Thoracic aorta endothelial cell (primary cell): ENCODE measurements around a stretch of chr10.

- CAGE, long polyA plus RNA: no peak
Measured at GRCh38 chr10:61961061-61961716, 59.7 kb downstream of the ARID5B start.

- CAGE, long polyA plus RNA: no peak
Measured at GRCh38 chr10:61999889-62000747, 98.6 kb downstream of the ARID5B start.

DNA sequence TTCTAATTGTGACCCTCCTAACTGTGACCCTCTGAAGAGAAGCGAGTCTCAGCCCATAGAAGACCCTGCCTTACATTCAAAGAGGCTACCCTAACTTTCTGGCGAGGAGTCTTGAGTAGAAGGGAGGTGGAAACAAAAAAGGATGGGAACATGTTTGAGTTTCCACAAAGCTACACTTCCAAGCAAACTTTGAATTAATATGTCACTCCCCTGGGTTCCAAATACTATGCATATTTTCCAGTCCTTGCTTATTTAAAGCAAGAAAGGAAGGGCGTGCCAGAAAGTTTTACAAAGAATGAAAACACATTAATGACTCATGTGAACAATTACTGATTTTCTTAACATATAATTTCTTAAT is 118.4 kb downstream of the ARID5B start:
- CAGE, long polyA plus RNA: no peak

- CAGE, long polyA plus RNA: no peak
Measured at GRCh38 chr10:62037973-62038281, 136.4 kb downstream of the ARID5B start.

DNA sequence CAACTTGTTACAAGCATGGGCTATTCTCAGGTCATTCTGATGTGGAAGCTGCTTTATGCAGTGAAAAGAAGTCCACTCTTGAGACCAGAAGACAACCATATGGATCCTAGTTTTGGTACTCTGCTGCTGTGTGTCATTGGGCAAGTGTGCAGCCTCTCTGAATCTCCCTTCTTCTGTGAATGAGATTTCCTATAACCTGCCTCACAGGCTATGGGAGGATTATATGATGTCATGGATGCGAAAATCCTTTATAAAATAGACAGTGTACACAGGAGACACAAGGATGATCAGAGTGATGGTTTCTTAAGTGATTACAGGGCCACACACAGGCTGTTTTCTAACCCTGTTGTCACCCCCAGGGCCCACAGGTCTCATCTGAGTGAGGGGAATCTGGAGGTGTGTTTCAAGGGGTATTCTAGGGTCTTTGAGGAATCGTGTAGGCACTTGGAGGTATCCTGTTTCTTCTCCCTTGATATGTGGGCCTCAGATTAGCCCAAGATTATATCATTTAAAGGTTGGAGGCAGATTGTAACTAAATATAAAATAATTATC is 166.2 kb downstream of the ARID5B start:
- CAGE, long polyA plus RNA: no peak

DNA sequence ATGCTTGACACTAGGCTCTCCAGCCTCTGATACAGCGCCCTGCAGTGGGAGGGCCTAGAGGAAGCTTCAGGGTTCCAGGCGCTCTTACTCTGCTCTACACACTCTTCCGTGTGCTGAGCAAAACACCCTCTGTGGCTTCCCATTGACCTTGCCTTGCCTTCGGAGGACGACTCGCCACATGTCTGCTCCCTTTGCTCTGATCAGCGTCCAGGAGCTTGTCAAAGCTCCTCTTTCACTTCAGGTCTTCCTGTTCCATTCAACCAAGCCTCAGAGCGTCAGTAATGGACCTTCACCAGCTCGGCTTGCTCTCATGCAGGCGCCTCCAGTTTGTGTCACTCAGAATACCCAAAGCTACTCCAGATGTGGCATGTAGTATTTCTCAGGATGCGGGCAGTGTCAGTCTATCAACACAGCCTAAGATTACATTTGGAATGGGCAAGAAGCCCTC is 173.9 kb downstream of the ARID5B start:
- CAGE, long polyA plus RNA: no peak

DNA sequence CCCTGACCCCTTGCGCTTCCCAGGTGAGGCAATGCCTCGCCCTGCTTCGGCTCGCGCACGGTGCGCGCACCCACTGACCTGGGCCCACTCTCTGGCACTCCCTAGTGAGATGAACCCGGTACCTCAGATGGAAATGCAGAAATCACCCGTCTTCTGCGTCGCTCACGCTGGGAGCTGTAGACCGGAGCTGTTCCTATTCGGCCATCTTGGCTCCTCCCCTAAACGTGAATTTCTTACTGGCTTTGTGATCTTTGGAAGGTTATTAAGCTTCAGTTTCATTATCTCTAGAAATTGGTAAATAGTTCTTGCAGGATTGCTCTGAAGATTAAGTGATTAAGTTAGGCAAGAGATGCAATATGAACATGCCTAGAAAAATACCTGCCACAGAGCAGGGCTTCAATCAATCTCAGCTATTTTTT is 196.0 kb upstream of the ADO start:
- CAGE, long polyA plus RNA: no peak

DNA sequence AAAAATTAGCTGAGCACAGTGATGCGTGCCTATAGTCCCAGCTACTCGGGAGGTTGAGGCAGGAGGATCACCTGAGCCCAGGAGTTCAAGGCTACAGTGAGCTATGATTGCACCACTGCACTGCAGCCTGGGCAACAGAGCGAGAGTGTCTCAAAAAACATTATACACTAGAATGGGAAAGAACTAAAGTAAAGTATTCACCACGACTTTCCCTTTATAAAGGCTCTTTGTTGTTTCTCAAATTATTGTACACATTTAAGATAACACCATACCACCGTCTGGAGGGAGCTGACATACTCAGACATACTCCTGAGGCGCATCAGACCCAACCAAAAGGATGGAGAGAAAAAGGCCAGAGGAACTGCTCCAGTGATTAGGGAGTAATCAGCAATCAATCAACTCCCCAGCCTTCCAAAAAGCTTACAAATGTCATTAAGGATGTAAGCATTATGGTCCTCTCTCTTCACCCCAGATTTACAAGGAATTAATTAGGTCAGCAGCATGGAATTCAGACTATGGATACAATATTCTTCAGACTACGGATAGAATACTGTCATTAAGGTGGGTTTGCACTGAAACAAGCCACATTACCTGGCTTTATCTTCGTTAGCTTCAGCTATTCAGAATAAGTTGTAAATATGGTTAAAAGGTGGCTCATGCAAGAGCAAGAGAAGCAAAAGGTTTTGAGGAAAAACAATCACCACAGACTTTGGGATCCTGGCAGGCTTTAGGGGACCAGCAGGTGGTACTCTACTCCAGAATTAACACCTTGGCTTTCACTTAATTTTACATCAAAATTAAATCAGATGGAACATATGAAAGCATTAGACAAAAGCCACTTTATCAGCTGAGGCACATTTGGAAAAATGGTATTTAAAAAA is 32.9 kb downstream of the NRBF2 start:
- CAGE, long polyA plus RNA: no peak

GRCh38 chr10:63204672-63205146 is 71.6 kb downstream of the NRBF2 start:
- CAGE, long polyA plus RNA: no peak

- CAGE, long polyA plus RNA: no peak
Measured at GRCh38 chr10:63466203-63466540, 395 bp upstream of the JMJD1C start.

- CAGE, long polyA plus RNA: no peak
Measured at GRCh38 chr10:63619045-63619959, 98.1 kb downstream of the REEP3 start.

GRCh38 chr10:63632339-63632886 is 111.2 kb downstream of the REEP3 start:
- CAGE, long polyA plus RNA: no peak

GRCh38 chr10:63682154-63682771 is 161.1 kb downstream of the REEP3 start:
- CAGE, long polyA plus RNA: no peak

GRCh38 chr10:63707506-63707924 is 186.3 kb downstream of the REEP3 start:
- CAGE, long polyA plus RNA: no peak

- CAGE, long polyA plus RNA: no peak
Measured at GRCh38 chr10:67224366-67225034, 298.7 kb downstream of the LRRTM3 start.

DNA sequence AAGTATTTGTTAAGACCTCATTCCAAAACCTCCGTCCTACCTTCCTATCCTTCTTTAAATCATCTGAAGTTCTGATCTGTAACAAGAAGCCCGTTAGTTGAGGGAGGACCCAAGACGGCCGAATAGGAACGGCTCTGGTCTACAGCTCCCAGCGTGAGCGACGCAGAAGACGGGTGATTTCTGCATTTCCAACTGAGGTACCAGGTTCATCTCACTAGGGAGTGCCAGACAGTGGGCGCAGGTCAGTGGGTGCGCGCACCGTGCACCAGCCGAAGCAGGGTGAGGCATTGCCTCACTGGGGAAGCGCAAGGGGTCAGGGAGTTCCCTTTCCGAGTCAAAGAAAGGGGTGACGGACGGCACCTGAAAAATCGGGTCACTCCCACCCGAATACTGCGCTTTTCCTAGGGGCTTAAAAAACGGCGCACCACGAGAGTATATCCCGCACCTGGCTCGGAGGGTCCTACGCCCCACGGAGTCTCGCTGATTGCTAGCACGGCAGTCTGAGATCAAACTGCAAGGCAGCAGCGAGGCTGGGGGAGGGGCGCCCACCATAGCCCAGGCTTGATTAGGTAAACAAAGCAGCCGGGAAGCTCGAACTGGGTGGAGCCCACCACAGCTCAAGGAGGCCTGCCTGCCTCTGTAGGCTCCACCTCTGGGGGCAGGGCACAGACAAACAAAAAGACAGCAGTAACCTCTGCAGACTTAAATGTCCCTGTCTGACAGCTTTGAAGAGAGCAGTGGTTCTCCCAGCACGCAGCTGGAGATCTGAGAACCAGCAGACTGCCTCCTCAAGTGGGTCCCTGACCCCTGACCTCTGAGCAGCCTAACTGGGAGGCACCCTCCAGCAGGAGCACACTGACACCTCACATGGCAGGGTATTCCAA is 308.8 kb downstream of the CTNNA3 start:
- CAGE, long polyA plus RNA: no peak

- CAGE, long polyA plus RNA: no peak
Measured at GRCh38 chr10:67811818-67812450, 26.1 kb downstream of the DNAJC12 start.

DNA sequence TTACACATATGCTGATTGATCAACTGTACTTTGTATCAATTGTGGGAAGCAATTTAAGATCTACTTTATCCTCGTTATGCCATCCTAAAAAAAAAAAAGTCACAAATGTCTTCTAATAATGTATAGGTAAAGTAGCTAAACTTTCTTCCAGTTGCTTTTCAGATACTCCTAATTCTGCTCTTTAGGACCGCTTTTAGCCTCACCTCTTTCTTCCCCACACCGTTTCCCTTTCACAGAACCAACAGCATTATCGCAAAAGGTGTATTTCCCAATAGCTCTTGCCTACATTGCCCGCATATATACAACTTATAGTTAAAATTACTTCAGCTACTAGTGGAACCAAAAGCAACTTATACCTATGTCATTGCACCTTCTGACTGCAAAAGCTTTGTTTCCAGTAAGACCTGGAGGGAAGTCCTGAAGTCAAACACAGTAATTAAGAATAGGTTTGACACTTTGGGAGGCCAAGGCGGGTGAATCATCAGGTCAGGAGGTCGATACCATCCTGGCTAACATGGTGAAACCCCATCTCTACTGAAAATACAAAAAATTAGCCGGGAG is 14.2 kb downstream of the HERC4 start:
- CAGE, long polyA plus RNA: no peak

DNA sequence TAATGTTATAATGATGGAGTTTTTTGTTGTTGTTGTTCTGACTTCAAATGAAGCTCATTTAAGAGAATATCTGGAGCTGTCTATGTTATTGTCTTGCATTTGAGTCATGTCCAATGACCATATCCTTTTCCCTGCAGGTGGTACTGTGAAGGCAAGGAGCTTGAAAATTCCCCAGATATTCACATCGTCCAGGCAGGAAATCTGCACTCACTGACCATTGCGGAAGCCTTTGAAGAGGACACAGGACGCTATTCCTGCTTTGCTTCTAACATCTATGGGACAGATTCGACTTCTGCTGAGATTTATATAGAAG is 33.5 kb downstream of the MYPN start:
- CAGE, long polyA plus RNA: no peak

- CAGE, long polyA plus RNA: no peak
Measured at GRCh38 chr10:68154166-68154492, 44.8 kb downstream of the MYPN start.